Right lobe of liver (tissue), 4 donors: ENCODE measurements around the genes GPC6, TGDS and SOX21.

DNA sequence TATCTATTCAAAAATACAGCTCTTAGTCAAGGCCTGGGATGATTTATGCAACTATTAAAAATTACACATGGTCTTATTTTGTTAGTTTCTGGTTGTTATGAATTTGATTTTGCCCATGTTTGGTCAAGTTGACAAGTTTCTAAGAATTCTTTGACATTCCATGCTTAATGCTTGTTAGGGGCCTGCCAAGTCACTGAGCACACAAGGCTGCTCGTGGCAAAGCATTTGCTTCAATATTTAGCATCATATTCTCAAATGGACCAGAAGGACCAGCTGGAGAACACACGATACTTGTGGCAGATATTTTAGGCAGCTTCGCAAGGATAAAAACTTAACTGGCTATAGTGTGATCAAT, 155.7 kb upstream of the SPRY2 start:
- PRO-cap, 4 experiments, result no peak in any of the 4 experiments
- RAMPAGE, long total RNA, 2 experiments, result no peak in any of the 2 experiments

GRCh38 chr13:80969362-80969753, 628.4 kb upstream of the SPRY2 start:
- PRO-cap, 4 experiments, result no peak in any of the 4 experiments
- RAMPAGE, long total RNA, 2 experiments, result no peak in any of the 2 experiments

DNA sequence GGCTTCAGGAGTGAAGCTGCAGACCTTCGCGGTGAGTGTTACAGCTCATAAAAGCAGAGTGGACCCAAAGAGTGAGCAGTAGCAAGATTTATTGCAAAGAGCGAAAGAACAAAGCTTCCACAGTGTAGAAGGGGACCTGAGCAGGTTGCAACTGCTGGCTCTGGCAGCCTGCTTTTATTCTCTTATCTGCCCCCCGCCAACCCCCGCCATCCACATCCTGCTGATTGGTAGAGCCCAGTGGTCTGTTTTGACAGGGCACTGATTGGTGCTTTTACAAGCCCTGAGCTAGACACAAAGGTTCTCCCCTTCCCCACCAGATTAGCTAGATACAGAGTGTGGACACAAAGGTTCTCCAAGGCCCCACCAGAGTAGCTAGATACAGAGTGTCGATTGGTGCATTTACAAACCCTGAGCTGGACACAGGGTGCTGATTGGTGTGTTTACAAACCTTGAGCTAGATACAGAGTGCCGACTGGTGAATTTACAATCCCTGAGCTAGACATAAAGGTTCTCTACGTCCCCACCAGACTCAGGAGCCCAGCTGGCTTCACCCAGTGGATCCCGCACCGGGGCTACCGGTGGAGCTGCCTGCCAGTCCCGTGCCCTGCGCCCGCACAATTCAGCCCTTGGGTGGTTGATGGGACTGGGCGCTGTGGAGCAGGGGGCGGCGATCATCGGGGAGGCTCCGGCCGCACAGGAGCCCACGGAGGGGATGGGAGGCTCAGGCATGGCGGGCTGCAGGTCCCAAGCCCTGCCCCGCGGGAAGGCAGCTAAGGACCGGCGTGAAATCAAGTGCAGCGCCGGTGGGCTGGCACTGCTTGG, 999.4 kb upstream of the SPRY2 start:
- PRO-cap, 4 experiments, result no peak in any of the 4 experiments
- RAMPAGE, long total RNA, 2 experiments, result no peak in any of the 2 experiments

DNA sequence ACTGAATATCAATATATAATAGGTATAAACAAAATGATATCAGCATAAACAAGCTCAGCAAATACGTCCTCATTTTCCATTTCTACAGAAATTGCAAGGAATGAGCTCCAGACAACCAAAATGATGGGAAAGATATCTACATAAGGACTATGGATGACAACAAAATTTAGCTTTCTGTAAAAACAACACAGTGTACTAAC, 1662.6 kb downstream of the SLITRK1 start:
- PRO-cap, 4 experiments, result no peak in any of the 4 experiments
- RAMPAGE, long total RNA, 2 experiments, result no peak in any of the 2 experiments

DNA sequence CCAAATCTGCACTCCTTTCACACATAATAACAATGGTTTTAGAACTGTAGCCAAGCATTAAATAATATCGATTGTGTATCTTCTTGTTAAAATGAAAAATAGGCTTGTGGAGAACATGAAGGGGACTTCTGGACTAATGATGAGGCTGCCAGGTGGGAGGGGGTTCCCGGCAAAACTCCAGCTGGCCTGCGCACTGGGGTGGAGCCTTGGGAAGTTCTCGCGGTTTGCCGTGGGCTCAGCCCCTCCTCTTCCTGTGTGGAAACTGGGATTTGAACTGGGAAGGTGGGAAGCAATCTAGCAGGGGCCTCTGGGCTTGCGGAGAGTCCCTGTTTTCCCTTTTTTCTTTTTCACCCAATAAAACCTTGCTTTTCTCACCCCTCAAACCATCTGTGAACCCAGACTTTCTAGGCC, 113.7 kb upstream of the SLITRK1 start:
- PRO-cap, 4 experiments, result no peak in any of the 4 experiments
- RAMPAGE, long total RNA, 2 experiments, result no peak in any of the 2 experiments

GRCh38 chr13:85205598-85205904, 593.7 kb downstream of the SLITRK6 start:
- PRO-cap, 4 experiments, result no peak in any of the 4 experiments
- RAMPAGE, long total RNA, 2 experiments, result no peak in any of the 2 experiments

GRCh38 chr13:87677220-87678197, 6.3 kb downstream of the SLITRK5 start:
- PRO-cap, 4 experiments, result peak in 1 of 4 experiments; most common minus-strand start chr13:87677551 (in 1)
- RAMPAGE, long total RNA, 2 experiments, result no peak in any of the 2 experiments

DNA sequence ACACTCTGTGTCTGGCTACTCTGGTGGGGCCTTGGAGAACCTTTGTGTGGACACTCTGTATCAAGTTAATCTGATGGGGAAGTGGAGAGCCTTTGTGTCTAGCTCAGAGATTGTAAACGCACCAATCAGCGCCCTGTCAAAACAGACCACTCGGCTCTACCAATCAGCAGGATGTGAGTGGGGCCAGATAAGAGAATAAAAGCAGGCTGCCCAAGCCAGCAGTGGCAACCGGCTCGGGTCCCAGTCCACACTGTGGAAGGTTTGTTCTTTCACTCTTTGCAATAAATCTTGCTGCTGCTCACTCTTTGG, 903.0 kb upstream of the GPC5 start:
- PRO-cap, 4 experiments, result no peak in any of the 4 experiments
- RAMPAGE, long total RNA, 2 experiments, result no peak in any of the 2 experiments

GRCh38 chr13:91134454-91134786, 264.0 kb upstream of the GPC5 start:
- PRO-cap, 4 experiments, result no peak in any of the 4 experiments
- RAMPAGE, long total RNA, 2 experiments, result no peak in any of the 2 experiments

GRCh38 chr13:91352500-91353446, 45.6 kb upstream of the GPC5 start:
- PRO-cap, 4 experiments, result no peak in any of the 4 experiments
- RAMPAGE, long total RNA, 2 experiments, result no peak in any of the 2 experiments

DNA sequence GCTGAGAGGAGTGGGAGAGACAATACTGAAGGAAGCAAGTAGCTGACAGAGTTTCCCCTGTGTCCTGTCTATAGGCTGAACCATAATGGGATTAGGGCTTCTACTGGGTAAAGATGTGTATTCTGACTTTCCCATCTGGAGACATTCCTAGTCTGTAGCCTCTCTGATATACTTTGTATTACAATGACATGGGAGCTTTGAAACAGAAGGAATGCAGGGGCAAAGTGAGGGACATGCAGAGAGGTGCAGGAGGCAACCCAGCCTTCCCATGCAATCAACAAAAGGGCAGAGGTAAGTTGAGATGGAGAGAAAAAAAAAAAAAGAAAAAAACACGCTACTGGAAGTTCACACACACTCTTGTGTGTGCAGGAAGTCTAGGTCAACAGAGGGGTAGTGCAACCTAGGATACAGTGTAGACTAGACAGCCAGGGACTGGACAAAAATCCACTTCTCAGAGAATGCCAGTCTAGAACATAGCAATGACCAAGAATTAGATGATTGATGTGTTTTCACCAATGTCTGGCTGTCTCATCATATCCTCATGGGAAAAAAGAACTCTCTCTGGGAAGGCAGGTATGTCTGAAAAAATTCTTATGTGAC, 10.3 kb upstream of the GPC6 start:
- PRO-cap, 4 experiments, result no peak in any of the 4 experiments
- RAMPAGE, long total RNA, 2 experiments, result no peak in any of the 2 experiments

- PRO-cap, 4 experiments, result peak in 3 of 4 experiments; most common plus-strand start chr13:93226809 (in 1); most common minus-strand start chr13:93226784 (in 1)
- RAMPAGE, long total RNA, 2 experiments, result start-site peak on the plus strand in 1 of 2 experiments, at chr13:93227000-93227083 at its widest, 38 reads per replicate
Observed at GRCh38 chr13:93226673-93227176, at the start of gene GPC6. GPC6 (plus strand) TSS chr13:93226807.

GRCh38 chr13:93235172-93235628, 8.6 kb downstream of the GPC6 start:
- PRO-cap, 4 experiments, result peak in 3 of 4 experiments; most common plus-strand start chr13:93235489 (in 2)
- RAMPAGE, long total RNA, 2 experiments, result no peak in any of the 2 experiments

DNA sequence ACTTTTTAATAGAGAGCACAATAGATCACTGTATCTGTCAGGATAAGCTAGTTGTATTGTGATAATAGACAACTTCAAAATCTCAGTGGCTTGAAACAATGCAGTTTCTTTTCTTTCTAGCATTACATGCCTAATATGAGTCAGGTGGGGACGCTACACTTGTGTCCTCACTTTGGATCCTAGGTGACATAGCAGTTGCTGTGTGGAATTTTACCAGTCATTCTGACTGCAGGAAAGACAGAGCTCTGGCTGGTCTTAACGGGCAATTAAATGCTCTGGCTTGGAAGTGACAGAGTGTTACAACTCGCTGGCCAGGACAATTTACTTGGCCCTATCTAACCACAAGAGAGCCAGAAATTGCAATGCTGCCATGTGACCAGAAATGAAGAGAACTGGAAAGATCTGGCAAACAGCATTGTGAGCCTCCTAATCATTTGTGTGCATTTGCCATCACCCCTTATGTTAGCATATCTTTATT, 351.1 kb downstream of the DCT start:
- PRO-cap, 4 experiments, result peak in 4 of 4 experiments; most common plus-strand start position 379 of the sequence (in 2); most common minus-strand start position 323 of the sequence (in 3)
- RAMPAGE, long total RNA, 2 experiments, result no peak in any of the 2 experiments

DNA sequence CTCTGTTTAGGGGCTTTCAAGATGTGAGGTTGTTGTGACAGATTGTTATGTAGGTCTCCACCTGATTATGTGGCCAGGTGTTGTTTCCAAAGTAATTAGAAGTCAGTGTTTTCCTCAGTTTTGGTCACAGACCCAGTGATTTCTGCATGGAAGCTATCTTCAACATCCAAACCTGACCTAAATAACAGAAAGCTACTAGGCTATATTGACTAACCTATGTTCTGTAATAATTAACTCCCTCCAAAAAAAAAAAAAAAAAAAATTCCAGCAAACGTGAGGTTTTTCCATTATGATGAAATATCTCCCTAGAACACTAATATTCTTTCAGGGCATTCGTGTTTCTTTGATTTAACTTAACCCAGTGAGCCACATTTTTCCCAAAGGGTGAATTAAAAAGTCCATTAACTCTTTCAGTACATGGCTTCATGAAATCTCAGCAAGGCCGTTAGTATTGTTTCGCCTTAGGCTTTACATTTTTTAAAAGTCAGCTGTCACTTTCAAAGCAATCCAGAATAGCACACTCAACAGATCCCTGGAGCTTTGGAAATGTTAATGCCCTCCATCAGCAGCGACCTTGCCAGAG, 175.9 kb downstream of the DCT start:
- PRO-cap, 4 experiments, result peak in 4 of 4 experiments; most common plus-strand start position 346 of the sequence (in 4); most common minus-strand start position 179 of the sequence (in 4)
- RAMPAGE, long total RNA, 2 experiments, result no peak in any of the 2 experiments

GRCh38 chr13:94588513-94589162, 7.3 kb downstream of the TGDS start:
- PRO-cap, 4 experiments, result peak in 4 of 4 experiments; most common plus-strand start chr13:94588866 (in 4); most common minus-strand start chr13:94588721 (in 3)
- RAMPAGE, long total RNA, 2 experiments, result no peak in any of the 2 experiments

DNA sequence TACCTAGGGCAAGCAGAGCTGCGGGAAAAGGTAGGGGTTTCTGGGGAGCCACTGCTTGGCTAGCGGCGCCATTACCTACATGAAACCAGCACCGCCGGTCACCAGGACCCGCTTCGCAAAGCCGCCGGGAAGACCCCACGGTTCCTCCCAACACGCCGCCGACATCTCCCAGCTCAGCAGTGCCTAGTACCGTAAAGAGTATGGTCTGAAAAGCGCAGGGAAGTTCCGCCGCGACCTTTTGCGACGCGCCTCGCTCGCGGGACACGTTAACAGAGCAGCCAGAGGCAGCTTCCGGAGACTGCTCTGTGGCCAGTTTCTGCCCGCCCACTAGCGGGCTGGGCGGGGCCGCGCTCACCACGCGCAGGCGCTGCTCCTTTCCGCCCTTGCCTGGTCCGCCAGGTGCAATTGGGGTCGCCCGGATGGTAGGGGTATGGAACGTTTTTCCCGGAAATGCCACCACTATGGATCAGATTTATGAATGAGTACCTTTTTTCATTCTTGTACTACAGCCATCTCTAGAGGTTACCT, at the start of gene TGDS:
Gene TGDS, minus strand, starts transcription at position 181 of the 528 bp plus-strand sequence.
- PRO-cap, 4 experiments, result peak in 4 of 4 experiments; most common plus-strand start position 342 of the sequence (in 2); most common minus-strand start position 271 of the sequence (in 2)
- RAMPAGE, long total RNA, 2 experiments, result start-site peak on the minus strand in 2 of 2 experiments, centred at positions 238 to 239 of the sequence, 605 to 1,096 reads per replicate

- PRO-cap, 4 experiments, result no peak in any of the 4 experiments
- RAMPAGE, long total RNA, 2 experiments, result no peak in any of the 2 experiments
Observed at GRCh38 chr13:94712165-94712767, at the start of gene SOX21. SOX21 (minus strand) TSS chr13:94712545.

DNA sequence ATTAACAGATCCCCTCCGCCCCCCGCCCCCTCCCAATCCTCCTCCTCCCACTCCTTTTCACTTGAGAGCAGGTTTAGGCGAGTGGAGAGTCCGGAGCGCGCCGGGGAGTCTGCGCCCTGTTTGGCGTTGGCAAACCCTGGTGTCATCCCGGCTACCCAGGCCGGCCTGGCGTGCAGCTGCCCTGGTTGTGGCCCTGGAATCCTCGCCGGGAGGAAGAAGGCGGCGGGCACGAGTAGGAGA, 1.1 kb upstream of the SOX21 start:
- PRO-cap, 4 experiments, result no peak in any of the 4 experiments
- RAMPAGE, long total RNA, 2 experiments, result no peak in any of the 2 experiments

GRCh38 chr13:94850367-94850617, 137.9 kb upstream of the SOX21 start:
- PRO-cap, 4 experiments, result no peak in any of the 4 experiments
- RAMPAGE, long total RNA, 2 experiments, result no peak in any of the 2 experiments